ENCODE measurements around a stretch of chr22.

DNA sequence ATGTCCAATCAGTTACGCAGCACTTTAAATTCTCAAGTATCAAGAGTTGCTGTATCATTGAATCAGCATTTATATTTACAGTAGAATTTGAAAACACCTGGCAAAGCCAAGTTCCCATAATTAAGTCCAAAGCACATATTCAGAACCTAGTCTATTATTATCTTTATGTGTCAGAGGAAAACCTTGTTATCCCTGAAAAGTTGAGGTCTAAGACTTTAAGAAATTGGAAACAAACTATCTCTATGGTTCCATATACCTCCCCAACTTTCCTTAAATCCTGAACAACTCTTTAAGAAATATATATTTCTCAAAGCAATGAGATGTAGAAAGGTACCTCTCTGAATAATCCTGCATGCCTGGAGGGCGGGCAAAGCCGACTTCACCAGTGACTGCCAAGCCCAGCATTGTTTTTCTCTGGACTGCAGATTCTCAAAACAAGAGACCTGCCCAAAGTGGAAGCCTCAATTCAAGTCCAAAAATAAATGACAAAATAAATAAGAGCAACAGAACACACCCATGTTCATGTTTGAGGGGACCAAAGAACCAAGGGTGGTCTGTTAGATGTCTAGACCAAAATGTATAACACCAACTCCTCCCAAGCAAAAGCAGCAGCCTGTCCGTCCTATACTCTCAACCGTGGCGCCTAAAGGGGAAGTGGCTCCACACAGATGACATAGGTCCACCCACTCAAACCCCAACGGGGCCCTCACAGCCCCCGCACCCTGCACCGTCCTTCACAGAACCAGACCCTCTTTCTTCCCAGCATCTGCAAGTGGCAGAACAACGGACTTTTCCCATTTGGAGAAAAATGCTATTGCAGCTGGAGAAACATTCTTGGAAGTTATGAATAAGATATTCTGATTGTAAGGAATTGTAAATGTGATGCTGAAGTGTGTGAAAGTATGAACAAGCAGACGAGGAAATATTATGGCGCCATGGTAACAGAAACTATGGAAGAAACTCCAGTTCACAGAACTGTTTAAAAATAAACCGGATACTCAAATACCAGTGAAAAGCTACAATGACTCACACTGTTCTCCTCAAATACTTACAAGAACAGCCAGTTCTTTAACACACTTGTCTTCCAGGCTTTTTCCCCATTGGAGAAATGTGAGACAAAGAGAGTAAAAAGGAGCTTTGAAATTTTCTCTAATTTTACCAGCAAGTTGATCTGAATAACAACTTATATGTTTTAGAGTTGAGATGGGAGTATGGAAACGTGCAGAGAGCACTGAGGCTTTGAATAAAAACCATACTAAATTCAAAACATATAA lies 76.3 kb upstream of the ARFGAP3 start:
- PRO-cap: unidirectional peak, minus-strand start at position 645 of the sequence; bidirectional peak, plus-strand start at position 1,100 of the sequence, minus-strand start at position 800 of the sequence
- RRBS: no CpG with 5 or more reads among the region's 14 CpGs

DNA sequence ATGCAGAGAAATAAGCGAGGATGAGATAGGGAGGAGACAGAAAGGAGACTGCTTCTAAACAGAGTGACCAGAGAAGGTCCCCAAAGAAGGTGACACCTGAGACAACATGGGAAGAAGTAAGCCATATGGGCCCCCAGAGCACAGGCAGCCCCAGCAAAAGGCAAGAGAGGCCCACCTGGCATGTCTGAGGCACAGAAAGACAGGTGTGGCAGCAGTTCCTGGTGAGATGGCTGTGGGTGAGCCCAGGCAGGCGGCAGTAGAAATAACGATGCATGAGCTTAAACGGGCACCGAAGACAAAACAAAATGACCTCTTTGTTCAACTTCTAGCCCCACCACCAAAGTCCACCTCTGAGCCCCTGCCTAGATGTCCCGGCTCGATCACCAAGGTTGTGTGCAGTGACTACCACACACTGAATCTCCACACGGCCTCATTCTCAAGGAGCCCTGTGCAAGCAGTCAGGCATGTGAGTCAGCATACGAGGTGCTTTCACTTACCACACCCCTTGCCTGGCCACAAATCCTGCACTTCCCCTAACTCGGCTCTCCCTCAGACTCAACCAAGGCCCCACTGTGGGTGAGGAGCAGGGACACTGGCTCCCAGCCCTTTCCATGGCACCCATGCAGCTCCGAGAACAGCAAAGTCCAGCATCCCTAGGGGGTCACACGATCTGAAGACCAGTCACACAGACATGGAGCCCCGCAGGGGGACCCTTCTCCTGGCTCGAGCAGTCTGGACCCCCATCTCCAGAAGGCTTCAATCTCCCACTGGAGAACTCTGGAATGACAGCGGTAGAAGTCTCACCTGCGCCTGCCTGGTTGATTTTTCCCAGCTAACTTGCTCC lies 77.6 kb downstream of the PACSIN2 start:
- PRO-cap: bidirectional peak, plus-strand start at position 552 of the sequence, minus-strand start at position 414 of the sequence
- RRBS: no CpG with 5 or more reads among the region's 16 CpGs

- PRO-cap: no peak
- RRBS: no CpG with 5 or more reads among the region's 1 CpG
Measured at GRCh38 chr22:42942788-42943226, 72.1 kb downstream of the PACSIN2 start.

DNA sequence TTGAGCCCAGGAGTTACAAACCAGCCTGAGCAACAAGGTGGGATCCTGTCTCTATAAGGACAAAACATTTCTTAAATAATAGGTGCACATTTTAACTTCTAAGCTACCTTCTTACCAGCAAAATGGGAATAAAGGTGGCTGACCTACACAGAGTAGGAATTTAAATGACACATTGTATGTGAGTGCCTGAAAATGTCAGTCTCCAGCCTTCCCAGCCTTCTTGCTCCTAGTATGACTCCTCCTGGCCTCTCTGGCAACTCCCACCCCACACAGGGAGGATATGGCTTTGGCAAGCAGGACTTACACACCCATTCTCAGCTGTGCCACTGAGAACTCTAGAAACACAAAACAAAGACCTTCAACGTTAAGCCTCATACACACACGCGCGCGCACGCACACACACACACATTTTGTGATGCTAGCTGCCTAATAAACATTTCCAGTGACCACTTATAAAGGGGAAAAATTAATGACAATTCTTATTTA lies 65.8 kb downstream of the PACSIN2 start:
- PRO-cap: no peak
- RRBS: no CpG with 5 or more reads among the region's 6 CpGs

GRCh38 chr22:43109806-43110426 lies 634 bp upstream of the BIK start:
- PRO-cap: no peak
- RRBS: no CpG with 5 or more reads among the region's 33 CpGs

- PRO-cap: bidirectional peak, plus-strand start at chr22:43111442, minus-strand start at chr22:43111297
- RRBS: 2% methylated on average over 26 of the region's 82 CpGs
Measured at GRCh38 chr22:43111016-43111835, 676 bp downstream of the BIK start.

GRCh38 chr22:43148561-43149001 lies 2.8 kb upstream of the TSPO start:
- PRO-cap: no peak
- RRBS: 35% methylated on average over 1 of the region's 7 CpGs

GRCh38 chr22:43174011-43174651 lies 12.8 kb downstream of the TTLL12 start:
- PRO-cap: no peak
- RRBS: no CpG with 5 or more reads among the region's 37 CpGs

DNA sequence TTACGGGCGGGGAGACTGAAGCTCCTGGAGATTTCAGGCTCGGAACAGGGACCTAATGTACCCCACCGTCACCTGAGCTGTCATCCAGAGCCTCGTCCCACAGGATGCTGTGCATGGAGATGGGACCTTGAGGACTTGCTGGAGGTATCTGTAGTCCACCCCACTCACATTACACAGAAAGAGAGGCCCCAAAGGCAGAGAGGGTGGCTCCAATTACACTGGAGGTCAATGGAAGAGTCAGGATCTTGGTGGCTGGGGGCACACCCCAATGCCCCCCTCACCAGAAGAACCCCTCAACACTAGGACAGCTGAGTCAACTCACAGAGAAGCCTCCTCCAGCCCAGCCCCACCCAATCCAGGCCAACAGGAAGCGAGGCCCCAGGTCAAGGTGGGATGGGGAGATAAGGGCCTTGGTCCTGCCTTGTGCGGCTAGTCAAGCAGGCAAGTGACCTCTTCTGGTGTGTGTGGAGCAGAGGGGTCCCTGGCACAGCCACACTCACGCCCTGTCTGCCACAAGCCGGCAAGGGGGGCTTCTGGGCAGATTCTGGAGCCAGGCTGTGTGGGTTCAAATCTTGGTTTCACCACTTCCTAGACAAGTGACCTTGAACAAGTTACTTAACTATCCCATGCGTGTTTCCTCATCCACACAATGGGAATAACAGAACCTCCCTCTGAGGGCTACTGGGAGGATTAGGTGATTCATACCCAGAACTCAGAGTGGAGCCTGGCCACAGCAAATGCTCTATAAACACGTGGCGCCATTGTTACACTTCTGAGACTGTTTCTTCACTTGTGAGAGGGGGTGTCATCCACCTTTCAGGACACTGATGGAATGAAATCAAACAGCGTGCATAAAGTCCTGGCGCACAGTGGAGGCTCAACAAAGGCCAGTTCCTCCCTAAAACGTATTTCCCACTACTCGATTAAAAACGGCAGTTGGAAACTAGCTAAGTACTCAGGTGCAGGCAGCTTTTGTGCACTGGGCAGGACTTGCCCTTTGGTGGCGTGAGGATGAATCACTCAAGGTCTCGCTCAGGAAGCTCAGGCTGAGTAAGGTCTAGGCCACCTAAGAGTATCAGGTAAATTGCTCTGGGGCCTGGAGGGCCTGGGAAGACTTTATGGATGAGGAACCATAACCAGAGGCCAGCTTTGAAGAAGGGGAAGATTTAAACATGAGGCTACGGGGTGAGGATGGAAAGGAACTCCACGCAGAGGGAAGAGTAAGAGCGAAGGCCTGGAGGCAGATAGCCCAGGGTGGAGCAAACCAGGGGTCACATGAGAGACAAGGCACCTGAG lies 3.2 kb downstream of the TTLL12 start:
- PRO-cap: no peak
- RRBS: no CpG with 5 or more reads among the region's 22 CpGs

DNA sequence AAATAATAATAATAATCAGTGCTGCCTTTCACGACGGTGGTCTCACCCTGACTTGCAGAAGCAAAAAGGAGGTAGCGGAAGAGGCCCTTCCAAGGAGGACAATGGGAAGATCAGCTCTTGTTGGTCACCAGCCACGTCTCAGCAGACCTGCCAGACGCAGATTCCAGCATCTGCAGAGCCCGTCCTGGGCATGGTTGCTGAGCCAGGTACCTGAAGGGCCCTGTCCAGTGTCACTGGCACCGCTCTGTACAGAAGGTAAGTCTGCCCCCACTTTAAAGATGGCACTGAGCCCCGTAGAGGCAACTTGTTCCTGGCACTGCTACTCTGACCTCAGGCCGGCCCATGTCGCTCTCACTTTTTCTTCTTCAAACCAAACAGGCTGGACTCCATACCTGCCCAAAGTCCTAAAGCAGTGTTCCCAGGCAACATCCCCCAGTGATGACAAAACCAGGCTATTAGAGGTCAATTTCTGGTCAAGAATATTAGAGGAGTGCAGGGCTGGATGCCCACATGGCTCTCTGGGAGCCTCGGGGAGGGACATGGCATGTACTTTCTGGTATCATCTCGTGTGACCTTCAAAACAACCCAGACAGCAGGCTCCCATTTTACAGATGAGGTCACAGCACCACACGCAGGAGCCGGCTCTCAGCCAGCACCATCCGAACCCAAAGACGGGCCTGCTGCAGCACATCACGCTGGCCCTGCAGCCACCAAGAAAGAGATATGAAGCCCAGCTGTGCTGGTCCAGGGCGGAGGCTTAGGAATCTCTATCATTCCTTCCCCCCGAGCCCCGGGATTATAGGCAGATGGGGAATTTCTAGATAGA lies 46.6 kb upstream of the TTLL12 start:
- PRO-cap: no peak
- RRBS: no CpG with 5 or more reads among the region's 20 CpGs

- PRO-cap: no peak
- RRBS: no CpG with 5 or more reads among the region's 9 CpGs
Measured at GRCh38 chr22:43290798-43291353, 52.3 kb downstream of the SCUBE1 start.

GRCh38 chr22:43343687-43344413 lies 678 bp upstream of the SCUBE1 start:
- PRO-cap: no peak
- RRBS: 49% methylated on average over 23 of the region's 63 CpGs

DNA sequence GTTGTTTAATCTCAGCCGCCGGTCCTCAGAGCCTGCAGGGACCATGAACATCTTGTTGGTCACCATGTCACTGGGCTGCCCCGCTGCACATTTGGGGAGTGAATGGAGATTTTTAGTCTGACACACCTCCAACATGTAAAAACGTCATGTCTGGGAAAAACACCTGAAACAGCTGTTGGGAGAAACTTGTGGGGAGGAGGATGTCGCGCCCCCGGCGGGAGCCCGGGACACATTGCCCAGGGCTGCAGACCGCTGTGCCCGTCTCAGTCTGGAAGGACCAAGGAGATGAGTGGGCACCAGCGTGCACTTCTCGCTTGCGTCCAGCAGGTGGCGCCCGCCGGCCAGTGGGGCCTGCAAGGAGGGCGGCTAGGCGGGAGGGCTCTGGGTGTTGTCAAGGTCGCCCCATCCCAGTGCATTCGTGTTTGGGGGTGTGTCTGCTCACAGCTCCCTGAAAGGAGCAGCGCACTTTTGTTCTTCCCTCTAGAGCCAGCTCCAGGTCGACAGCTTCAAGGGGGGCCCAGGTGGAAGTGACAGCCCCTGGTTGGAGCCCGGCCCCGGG lies 23.5 kb upstream of the MPPED1 start:
- PRO-cap: no peak
- RRBS: no CpG with 5 or more reads among the region's 25 CpGs

DNA sequence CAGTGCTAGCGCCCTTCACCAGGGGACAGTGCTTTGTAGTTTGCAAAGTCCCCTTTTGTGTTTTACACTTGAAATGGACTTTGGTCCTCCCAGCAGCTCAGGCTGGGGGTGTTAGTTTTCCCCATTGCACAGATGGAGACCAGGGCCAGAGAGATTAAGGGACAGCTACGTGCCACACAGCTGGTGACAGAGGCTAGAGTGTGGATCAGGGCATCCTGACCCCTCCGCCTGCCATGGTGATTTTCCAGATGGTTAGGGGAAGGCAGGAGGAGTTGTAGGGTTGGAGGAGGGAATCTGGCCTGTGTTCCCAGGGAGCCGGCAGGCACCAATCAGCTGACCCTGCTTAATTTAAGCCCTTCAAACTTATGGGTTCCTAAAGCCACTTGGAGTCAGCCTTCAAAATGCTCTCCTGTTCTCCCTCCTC lies 22.5 kb upstream of the MPPED1 start:
- PRO-cap: no peak
- RRBS: no CpG with 5 or more reads among the region's 4 CpGs

- PRO-cap: no peak
- RRBS: 83% methylated on average over 7 of the region's 10 CpGs
Measured at GRCh38 chr22:43482165-43482516, 70.3 kb downstream of the MPPED1 start.

GRCh38 chr22:43628100-43628795 lies 183.9 kb downstream of the EFCAB6 start:
- PRO-cap: no peak
- RRBS: no CpG with 5 or more reads among the region's 19 CpGs

GRCh38 chr22:43995882-43996909 lies 27.9 kb upstream of the PARVB start:
- PRO-cap: no peak
- RRBS: 96% methylated on average over 7 of the region's 53 CpGs

- PRO-cap: no peak
- RRBS: 14% methylated on average over 3 of the region's 8 CpGs
Measured at GRCh38 chr22:44182031-44182265, 1.2 kb downstream of the PARVG start.

- PRO-cap: bidirectional peak, plus-strand start at chr22:44309409, minus-strand start at chr22:44309212
- RRBS: no CpG with 5 or more reads among the region's 24 CpGs
Measured at GRCh38 chr22:44308920-44309679, 3.7 kb downstream of the SHISAL1 start.

DNA sequence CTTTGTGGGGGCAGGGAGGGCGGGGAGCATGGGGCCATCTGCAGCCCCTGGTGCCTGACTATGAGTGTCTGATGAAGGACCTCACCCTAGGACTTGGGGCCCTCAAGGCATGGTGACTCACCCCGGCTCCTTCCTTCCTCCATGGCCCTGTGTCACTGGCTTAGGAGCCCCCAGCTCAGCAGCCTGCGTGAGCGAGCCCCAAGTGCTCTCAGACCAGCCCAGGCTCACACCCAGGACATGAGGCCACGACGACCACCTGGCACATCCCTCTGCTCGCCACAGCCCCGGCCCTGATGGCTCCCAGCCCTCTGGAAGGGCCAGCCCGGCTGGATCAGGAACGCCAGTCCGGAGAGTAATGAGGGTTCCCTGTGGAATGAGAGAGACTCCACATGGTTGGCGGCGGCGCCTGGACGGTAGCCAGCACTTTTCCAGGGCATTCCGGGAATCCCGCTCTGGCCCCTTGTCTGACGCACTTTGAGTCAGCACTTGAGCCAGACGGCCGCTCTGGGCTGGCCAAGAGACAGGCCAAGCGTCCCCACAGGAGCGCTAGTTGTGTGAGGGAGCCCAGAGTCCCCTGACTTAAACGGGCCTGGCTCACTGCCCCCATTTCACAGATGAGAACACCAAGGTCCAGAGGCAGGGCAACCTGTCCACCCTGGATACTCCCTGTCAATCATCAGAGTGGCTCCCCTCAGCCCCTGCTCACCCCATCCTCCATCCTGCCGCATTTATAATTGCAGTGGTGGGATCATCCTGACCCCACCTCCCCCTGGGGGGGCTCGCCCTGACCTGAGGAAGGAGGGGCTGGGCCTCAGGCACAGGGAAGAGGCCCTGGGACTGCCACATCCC lies 50.8 kb upstream of the SHISAL1 start:
- PRO-cap: bidirectional peak, plus-strand start at position 494 of the sequence, minus-strand start at position 357 of the sequence
- RRBS: 1% methylated on average over 3 of the region's 25 CpGs

Measured in MCF 10A (cell line).